ENCODE measurements around the gene NUDT5.

DNA sequence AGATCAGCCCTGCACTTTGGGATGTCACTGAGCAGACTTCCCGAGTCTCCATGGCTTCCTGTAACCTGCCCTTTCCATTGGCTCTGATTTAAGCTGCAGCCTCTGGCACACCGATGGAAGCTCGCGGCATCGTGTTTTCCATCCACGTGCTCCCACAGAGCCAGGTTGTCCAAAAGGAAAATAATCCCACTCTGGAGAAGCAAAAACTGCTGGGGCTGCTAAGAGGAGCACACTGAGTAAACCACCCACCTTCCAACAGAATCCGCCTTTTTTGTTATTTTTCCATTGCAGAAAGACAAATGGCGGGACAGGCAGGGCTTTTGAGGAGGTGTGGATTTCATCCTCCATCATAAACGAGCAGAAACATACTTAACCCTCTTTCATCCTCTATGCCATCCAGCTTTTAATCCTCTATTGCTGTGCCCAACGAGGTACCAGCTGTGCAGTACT lies 235.0 kb downstream of the CELF2 start:
- RRBS = no CpG with 5 or more reads among the region's 10 CpGs
CAGE:
- cytosol, long polyA plus RNA = no peak
- long polyA plus RNA = no peak
- nucleus, long polyA plus RNA = no peak

GRCh38 chr10:11325190-11325841 lies 286.1 kb downstream of the USP6NL start:
- RRBS = no CpG with 5 or more reads among the region's 5 CpGs
CAGE:
- cytosol, long polyA plus RNA = no peak
- long polyA plus RNA = no peak
- nucleus, long polyA plus RNA = no peak

- RRBS = 66% methylated on average over 9 of the region's 28 CpGs
CAGE:
- cytosol, long polyA plus RNA = no peak
- long polyA plus RNA = no peak
- nucleus, long polyA plus RNA = no peak
Measured at GRCh38 chr10:11344542-11344934, 266.9 kb downstream of the USP6NL start.

DNA sequence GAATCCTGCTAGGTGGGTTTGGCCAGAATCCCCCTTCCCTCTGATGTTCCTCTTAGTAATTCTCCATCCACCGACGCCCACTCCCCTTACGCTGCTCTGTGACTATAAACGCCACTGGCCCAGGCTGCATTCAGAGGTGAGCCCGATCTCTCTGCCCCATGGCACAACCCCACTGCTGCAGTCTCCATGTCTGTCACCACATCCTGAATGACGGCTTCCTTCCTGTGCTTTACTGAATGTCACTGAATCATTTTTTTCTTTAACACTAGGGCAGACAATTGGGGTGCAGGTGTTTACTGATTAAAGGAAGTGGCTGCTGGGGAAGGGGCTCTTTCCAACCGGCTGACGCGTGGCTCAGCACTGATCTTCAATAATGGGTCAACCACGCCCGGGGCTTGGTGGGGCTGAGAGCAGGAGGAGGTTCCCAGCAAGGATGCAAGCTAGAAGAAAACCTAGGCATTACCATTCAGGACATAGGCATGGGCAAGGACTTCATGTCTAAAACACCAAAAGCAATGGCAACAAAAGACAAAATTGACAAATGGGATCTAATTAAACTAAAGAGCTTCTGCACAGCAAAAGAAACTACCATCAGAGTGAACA lies 208.3 kb downstream of the USP6NL start:
- RRBS = no CpG with 5 or more reads among the region's 11 CpGs
CAGE:
- cytosol, long polyA plus RNA = no peak
- long polyA plus RNA = no peak
- nucleus, long polyA plus RNA = no peak

- RRBS = no CpG with 5 or more reads among the region's 4 CpGs
CAGE:
- cytosol, long polyA plus RNA = no peak
- long polyA plus RNA = no peak
- nucleus, long polyA plus RNA = no peak
Measured at GRCh38 chr10:11457396-11458006, 153.9 kb downstream of the USP6NL start.

GRCh38 chr10:11607864-11608757 lies 3.3 kb downstream of the USP6NL start:
- RRBS = no CpG with 5 or more reads among the region's 6 CpGs
CAGE:
- cytosol, long polyA plus RNA = no peak
- long polyA plus RNA = no peak
- nucleus, long polyA plus RNA = no peak

DNA sequence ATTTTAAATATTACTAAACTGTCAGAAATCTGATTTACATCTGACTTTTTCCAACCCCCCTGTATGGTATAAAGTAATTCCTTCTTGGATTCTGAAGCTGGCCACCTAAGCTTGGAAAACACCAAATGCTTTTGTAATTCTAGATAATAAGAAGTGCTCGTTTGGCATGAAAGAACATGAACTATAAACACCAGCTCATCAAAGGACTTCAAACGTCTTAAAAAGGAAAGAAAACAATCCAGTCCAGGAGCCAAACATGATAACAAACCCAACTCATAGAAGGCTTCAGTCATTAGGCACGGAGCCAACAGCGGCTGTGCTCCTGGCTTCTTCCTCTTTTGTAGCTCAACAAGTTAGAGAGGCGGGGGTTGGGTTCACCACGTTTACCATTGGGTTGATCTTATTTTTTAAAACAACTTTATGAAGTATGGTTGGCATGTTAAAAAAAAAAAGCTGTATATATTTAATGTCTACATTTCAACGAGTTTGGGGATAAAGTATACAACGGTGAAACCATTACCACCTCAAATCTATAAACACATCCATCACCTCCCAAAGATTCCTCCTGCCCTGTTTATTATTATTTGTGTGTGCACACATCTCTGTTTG lies 56.3 kb upstream of the ECHDC3 start:
- RRBS = no CpG with 5 or more reads among the region's 8 CpGs
CAGE:
- cytosol, long polyA plus RNA = no peak
- long polyA plus RNA = no peak
- nucleus, long polyA plus RNA = no peak

GRCh38 chr10:11824217-11825464 lies 1.5 kb downstream of the PROSER2 start:
- RRBS = no CpG with 5 or more reads among the region's 26 CpGs
CAGE:
- cytosol, long polyA plus RNA = no peak
- long polyA plus RNA = no peak
- nucleus, long polyA plus RNA = no peak

- RRBS = no CpG with 5 or more reads among the region's 7 CpGs
CAGE:
- cytosol, long polyA plus RNA = no peak
- long polyA plus RNA = no peak
- nucleus, long polyA plus RNA = no peak
Measured at GRCh38 chr10:11863734-11864159, 40.6 kb downstream of the PROSER2 start.

GRCh38 chr10:12149894-12150490 lies 20.5 kb downstream of the SEC61A2 start:
- RRBS = no CpG with 5 or more reads among the region's 9 CpGs
CAGE:
- cytosol, long polyA plus RNA = no peak
- long polyA plus RNA = no peak
- nucleus, long polyA plus RNA = no peak

DNA sequence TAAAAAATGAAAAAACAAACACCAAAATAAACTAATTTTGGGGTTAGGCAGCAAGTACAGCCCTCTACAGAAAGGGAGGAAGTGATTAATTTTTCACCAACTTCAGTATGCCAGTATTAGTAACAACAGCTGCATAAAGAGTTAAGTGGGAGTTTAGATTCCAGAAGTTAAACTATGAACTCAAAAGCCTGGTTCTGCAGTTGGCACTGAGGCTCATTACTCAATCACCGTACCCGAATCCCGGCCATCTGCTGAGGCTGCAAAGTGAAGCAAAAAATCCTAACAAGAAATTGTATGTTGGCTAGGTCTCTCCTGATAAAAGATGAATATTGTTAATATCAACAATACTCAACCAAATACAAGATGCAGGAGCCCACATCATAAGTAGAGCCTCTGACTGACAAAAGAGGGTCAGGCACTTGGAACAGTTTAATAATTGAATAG lies 4.0 kb downstream of the NUDT5 start:
- RRBS = no CpG with 5 or more reads among the region's 3 CpGs
CAGE:
- cytosol, long polyA plus RNA = no peak
- long polyA plus RNA = no peak
- nucleus, long polyA plus RNA = no peak

- RRBS = 2% methylated on average over 13 of the region's 39 CpGs
CAGE:
- cytosol, long polyA plus RNA = no peak
- long polyA plus RNA = no peak
- nucleus, long polyA plus RNA = no peak
Measured at GRCh38 chr10:12195360-12196030, at the start of gene NUDT5. Gene NUDT5, minus strand, starts transcription at chr10:12195891.

DNA sequence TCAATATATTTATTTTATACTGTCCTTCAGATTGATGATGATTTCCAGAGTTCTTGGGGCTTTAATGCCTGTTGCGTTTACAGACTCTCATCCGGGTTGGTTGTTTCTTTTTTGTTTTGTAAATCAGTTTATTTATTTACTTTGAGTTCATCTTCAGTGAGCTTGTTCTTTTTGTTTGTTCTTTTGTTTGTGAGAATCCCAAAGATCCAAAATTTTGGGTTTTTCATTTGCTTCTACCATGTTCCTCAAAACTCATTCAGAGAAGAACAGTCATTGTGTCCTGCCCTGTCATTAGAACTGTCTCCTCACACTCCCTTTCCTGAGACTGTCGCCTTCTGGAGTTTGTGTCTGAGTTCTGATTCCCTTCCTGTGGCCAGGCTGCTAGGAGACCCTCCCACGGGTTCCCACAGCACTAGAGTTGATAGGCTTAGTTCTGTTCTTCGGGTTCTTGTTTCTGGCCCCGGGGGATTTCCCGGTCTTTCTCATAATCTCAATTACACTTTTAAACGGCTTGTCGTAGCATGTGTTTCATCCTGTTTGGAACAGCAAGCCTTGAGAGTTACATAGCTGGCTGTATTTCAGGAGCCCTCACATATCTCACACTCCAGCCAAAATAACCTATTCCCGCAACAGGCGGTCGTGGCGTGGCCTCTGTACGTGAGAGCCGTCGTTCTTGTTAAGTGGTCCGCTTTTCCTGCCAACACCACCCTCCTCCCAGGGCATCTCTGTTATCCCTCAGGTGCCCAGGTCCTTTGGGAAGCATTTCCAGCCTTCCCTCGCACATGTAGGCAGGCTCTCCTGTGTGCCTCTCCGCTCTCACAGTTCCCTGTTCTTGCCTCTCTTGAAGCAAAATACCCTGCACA lies 45.8 kb downstream of the CDC123 start:
- RRBS = no CpG with 5 or more reads among the region's 19 CpGs
CAGE:
- cytosol, long polyA plus RNA = no peak
- long polyA plus RNA = no peak
- nucleus, long polyA plus RNA = no peak

- RRBS = no CpG with 5 or more reads among the region's 7 CpGs
CAGE:
- cytosol, long polyA plus RNA = no peak
- long polyA plus RNA = no peak
- nucleus, long polyA plus RNA = no peak
Measured at GRCh38 chr10:12457779-12458391, 108.5 kb downstream of the CAMK1D start.

DNA sequence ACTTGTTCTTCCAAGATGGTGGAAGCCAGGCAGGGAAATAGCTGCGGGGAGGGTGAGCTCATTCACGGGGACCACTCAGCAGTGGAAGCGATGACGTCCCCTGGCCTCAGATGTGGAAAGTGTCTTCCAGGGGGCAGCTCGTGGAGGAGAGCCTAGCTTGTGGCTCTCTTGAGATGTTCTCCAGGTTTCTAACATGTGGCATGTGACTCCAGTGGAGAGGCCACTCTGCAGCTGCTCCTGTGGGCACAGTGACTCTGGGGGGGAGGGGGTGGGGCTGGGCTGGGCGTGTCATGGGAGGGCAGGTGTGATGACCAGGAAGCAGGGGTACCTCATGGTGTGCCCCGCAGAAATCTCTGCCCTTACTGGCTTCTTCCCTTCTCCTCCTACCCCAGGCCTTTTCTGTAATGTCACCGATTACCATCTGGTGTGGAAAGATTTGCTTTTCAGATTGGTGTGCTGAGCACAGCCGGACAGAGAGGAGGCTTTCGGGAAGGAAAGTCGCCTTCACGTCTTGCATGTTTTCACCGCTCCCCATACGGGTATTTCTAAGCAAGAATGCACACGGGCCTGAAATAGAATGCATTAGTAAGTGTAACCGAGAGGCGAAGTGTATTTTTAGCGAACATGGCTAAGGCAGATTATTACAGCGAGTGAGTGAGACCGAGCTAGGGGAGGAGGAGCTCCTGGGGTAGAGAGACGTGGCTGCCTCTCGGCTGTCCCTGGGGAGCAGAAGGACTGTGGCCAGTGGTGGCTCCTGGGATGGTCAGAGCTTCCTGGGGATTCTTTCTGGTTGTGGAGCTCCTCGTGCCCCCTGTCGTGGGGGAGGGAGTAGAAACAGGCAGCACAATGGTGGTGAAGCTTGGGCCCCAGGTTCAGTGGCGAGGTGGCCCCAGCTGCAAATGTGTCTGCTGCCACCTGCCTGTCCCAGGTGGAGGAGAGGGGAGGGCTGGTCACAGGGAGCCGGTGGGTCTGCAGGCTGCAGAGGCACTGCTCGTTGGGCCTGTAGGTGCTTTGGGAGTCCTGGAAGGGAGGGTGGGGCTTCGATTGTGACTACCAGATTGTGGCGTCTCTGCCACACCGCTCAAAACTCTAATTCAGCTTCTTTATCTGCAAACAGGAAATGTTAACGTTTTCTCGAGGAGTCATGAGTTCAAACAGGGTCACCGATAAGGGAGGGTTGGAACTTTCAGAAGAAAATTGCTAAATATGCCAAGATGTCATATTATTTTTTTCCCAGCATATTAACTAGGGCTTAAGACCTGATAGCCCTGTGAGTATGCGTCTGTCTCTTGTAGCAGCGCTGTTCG lies 135.7 kb downstream of the CAMK1D start:
- RRBS = no CpG with 5 or more reads among the region's 36 CpGs
CAGE:
- cytosol, long polyA plus RNA = no peak
- long polyA plus RNA = no peak
- nucleus, long polyA plus RNA = no peak

DNA sequence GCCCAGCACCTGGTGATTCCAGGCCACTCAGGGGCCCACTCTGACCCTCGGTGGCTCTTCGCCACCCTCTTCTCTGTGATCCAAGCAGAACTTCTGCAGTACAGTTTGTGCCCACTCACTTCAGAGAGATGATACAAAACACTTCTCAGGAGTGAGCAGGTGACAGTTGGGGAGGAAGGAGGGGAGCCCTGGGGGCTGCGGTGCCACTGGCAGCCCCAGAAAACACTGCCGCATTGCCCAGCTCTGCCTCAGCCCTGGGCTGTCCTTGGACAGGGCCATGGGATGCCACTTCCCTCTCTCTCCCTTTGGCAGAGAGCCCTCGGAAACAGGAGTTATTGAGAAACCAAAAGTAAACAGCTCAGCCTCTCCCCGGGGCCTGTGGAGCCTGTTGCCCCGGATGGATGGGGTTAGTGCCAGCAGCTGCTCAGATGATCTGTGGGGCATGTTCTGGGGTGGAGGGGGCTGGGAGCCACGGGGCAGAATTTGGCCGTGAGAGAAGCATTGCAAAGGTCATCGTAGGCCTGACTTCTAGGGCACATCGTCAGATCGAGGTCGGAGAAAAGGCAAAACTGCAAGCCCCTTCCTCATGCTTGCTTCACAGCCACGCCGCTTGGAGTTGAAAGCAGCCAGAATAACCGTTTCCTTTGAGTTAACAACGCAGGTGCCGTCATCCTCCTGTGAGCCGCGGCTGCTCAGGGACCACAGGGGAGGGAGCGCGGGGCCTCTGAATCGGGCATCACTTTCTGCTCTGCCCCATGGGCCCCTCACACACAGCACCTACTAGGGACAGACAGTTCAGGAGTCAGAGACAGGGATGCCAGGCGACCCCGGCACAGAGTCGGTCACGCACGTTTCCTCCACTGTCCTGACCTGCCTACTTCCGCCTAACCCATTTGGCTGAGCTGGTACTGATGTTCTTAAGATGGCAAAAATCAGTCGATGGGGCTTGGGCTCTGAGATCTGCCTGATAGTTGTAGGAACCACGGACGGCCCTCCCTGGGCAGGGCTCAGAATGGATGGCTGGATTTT lies 256.5 kb downstream of the CAMK1D start:
- RRBS = no CpG with 5 or more reads among the region's 32 CpGs
CAGE:
- cytosol, long polyA plus RNA = no peak
- long polyA plus RNA = no peak
- nucleus, long polyA plus RNA = no peak

- RRBS = no CpG with 5 or more reads among the region's 7 CpGs
CAGE:
- cytosol, long polyA plus RNA = no peak
- long polyA plus RNA = no peak
- nucleus, long polyA plus RNA = no peak
Measured at GRCh38 chr10:12774597-12774836, 227.0 kb downstream of the CCDC3 start.

GRCh38 chr10:12896805-12897447 lies 104.6 kb downstream of the CCDC3 start:
- RRBS = no CpG with 5 or more reads among the region's 8 CpGs
CAGE:
- cytosol, long polyA plus RNA = no peak
- long polyA plus RNA = no peak
- nucleus, long polyA plus RNA = no peak

DNA sequence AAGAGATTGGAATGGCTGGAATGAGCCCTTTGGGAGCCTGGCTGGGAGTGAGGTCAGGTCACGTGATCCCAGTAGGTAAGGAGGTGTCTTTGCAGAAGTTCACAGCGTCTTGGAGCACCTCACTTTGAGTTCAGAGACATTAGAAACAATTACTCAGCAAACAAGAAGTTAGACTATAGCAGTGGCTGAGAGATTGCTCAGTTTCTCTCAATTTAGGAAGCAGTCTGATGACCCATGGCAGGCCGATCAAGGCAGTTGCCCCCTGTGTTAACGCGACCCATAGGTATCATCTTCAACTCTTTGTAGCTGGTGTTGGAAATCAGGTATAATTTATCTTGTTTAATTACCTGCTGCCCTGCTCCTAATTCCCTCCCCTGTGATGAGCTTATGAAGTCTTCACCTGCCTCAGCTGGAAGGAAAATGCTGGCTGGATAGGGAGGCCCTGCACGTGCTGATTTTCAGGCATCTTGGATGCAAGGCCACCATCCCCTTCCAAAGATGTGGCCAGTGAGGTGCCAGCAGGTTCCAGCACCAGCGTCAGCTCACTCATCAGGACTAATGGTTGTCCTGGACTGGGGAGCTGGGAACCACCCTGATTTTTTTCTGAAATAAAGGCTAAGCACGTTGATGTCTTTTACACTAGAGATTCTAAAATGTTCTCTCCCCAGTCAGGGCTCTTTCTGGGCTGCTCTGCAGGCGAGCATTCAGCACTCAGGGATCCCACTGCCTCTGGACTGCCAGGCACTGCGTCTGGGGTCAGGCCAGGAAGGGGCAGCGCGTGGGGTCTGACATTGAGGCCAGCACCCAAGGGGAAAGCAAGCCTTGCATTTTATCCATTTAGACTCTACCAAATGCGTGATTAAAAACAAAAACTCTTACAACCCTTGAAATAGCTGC lies 103.8 kb downstream of the CCDC3 start:
- RRBS = no CpG with 5 or more reads among the region's 13 CpGs
CAGE:
- cytosol, long polyA plus RNA = no peak
- long polyA plus RNA = no peak
- nucleus, long polyA plus RNA = no peak

GRCh38 chr10:13136982-13137403 lies 24.4 kb upstream of the MCM10 start:
- RRBS = no CpG with 5 or more reads among the region's 13 CpGs
CAGE:
- cytosol, long polyA plus RNA = no peak
- long polyA plus RNA = no peak
- nucleus, long polyA plus RNA = no peak

Measured in SK-N-SH (cell line).